Esophagus squamous epithelium (tissue), 4 donors: ENCODE measurements around a stretch of chr4.

- PRO-cap, result unidirectional peak, minus-strand start at chr4:141353295
- RAMPAGE, long total RNA, 4 experiments, result no peak in any of the 4 experiments
Observed at GRCh38 chr4:141353152-141353643, 132.5 kb downstream of the ZNF330 start.

DNA sequence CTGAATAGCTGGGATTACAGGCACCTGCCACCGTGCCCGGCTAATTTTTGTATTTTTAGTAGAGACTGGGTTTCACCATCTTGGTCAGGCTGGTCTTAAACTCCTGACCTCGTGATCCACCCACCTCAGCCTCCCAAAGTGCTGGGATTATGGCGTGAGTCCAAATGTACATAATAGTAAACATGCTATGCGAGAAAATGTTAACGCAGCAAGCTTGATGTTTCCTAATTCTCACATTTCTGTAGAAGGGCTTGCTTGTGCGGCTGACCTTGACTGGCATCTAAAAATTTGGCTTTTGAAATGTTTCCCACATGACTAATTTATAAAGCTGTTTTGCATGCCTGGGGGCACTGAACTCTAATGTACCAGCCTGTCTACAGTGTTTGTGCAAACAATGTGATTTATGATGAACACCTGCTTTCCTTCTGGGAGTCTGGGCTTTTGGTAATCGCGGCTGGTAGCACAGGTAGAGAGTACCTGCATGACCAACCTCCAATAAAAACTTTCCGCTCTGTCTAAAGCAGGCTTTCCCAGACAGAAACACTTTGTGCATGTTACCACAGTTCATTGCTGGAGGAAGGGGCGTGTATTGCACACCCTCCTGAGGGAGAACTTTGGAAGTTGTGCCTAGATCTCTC lies 216.9 kb downstream of the IL15 start:
- PRO-cap, result no peak
- RAMPAGE, long total RNA, 4 experiments, result no peak in any of the 4 experiments

GRCh38 chr4:142196335-142197050 lies 560.1 kb downstream of the IL15 start:
- PRO-cap, result no peak
- RAMPAGE, long total RNA, 4 experiments, result no peak in any of the 4 experiments

- PRO-cap, result no peak
- RAMPAGE, long total RNA, 4 experiments, result no peak in any of the 4 experiments
Observed at GRCh38 chr4:142351861-142352694, 494.0 kb downstream of the INPP4B start.

DNA sequence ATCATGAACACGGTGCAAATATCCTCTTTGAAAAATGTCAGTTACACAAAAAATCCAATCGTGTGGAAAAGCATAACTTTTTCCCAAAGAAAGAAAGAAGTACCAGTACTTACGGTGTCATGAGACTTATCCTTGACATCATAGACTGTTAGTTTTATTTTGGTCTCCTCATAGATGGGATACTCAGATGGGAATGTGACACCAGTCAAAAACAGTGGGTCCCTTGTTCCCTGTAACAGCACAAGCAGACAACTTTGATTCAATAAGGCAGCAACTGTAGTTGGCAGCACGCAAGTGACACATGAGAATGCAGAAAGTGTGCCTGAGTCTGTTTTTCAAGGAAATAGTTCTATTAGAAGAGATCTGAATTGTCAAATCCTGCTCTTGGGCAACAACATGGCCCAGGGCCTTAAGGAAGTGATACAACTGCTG lies 443.3 kb downstream of the INPP4B start:
- PRO-cap, result no peak
- RAMPAGE, long total RNA, 4 experiments, result no peak in any of the 4 experiments

GRCh38 chr4:142912786-142913348 lies 66.8 kb upstream of the INPP4B start:
- PRO-cap, result no peak
- RAMPAGE, long total RNA, 4 experiments, result start-site peak on the minus strand in 1 of 4 experiments, at chr4:142912990-142913016 at its widest, 47 reads per replicate

DNA sequence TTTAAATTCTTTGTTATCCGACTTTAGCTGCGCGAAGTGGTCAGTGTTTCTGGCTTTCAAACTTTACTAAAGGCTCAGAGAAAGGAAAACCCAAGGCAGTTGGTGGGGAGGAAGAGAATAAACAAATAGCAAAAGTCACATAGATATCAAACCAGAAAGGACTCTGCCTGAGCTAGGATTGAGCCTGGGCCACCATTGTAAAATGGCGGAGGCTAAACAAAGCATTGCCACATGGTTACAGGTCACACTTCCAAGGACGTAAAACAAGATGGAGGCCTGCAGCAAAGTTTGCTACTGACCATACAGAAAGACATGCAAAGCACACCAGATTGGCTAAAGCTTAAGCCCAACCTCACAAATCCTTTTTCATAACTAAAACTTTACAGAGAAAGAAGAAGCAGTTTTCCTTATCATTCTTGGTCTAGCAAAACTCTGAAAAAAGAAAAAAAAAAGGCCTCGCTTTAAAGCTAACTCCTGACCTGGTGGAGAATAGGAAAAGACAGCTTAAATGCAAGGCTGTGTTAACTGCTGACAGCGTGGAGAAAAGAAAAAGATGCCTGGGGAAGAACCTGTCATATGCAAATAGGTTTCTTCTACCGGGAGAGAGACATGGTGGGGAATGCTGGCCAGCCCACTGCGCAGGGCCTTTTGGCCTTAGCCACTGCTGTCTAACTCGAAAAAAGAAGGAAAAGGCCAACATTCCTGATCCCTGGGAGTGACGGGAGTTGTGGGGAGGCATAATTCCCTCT lies 81.8 kb upstream of the SMARCA5 start:
- PRO-cap, result no peak
- RAMPAGE, long total RNA, 4 experiments, result no peak in any of the 4 experiments

DNA sequence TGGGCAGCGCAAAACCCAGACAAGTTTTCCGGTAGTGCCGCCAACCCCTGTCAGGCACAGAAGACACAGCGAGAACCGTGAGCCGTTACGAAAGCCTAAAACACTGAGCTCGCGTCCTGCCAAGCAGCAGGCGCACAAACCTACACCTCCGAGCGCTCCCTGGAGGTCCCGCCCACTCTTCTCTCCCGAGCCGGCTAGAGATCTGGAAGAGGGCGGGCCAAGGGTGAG lies 410 bp upstream of the SMARCA5 start:
- PRO-cap, result bidirectional peak, plus-strand start outside the sequence, minus-strand start at position 174 of the sequence
- RAMPAGE, long total RNA, 4 experiments, result no peak in any of the 4 experiments

GRCh38 chr4:143545845-143546235 lies 32.3 kb downstream of the SMARCA5 start:
- PRO-cap, result no peak
- RAMPAGE, long total RNA, 4 experiments, result no peak in any of the 4 experiments

- PRO-cap, result unidirectional peak, plus-strand start at chr4:145178997
- RAMPAGE, long total RNA, 4 experiments, result no peak in any of the 4 experiments
Observed at GRCh38 chr4:145178716-145179088, 1.7 kb downstream of the OTUD4 start.

- PRO-cap, result no peak
- RAMPAGE, long total RNA, 4 experiments, result no peak in any of the 4 experiments
Observed at GRCh38 chr4:145650332-145650908, 29.5 kb upstream of the C4orf51 start.

- PRO-cap, result no peak
- RAMPAGE, long total RNA, 4 experiments, result no peak in any of the 4 experiments
Observed at GRCh38 chr4:145709525-145709939, 29.6 kb downstream of the C4orf51 start.

GRCh38 chr4:145732451-145732749 lies 52.5 kb downstream of the C4orf51 start:
- PRO-cap, result no peak
- RAMPAGE, long total RNA, 4 experiments, result no peak in any of the 4 experiments

DNA sequence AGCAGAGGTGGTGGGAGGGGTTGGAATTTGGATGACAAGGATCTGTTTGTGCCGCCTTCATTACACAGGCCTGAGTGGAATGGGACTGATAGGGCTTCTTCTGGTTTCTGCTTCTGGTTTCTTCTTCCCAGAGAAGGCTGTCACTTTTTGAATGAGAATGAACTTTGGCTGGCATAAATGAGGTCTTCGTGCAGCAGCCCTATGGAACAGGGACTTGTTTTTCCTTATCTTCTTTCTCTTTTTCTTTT lies 55.5 kb downstream of the C4orf51 start:
- PRO-cap, result bidirectional peak, plus-strand start at position 63 of the sequence, minus-strand start outside the sequence
- RAMPAGE, long total RNA, 4 experiments, result no peak in any of the 4 experiments

DNA sequence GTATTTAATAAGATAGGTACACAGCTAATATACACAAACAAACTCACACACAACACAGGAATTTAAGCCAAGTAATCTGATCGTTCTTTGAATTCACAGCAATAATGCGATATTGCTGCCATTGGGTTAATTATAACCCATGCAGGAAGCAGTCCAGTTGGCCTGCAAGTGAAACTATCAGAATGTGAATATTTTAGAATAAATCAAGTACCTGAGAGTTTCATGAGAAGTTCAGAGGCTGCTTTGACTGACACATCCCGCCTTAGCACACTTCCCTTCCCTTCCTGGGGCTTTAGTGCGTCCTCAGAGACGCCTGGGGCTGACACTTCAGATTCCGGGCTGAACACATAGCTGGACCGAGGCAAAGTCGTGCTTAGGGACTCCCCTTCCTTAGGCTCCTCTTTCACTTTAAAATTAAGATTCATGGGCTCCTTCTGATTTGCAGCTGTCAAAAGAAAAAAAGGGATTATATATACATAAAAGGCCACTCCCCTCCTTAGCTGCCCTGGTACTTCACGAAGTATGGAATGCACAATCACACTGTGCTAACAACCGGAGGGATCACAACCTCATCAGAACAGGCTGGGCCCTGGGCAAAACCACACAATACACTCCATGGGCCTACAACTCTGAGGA lies 68.5 kb downstream of the ZNF827 start:
- PRO-cap, result unidirectional peak, plus-strand start at position 543 of the sequence
- RAMPAGE, long total RNA, 4 experiments, result no peak in any of the 4 experiments

DNA sequence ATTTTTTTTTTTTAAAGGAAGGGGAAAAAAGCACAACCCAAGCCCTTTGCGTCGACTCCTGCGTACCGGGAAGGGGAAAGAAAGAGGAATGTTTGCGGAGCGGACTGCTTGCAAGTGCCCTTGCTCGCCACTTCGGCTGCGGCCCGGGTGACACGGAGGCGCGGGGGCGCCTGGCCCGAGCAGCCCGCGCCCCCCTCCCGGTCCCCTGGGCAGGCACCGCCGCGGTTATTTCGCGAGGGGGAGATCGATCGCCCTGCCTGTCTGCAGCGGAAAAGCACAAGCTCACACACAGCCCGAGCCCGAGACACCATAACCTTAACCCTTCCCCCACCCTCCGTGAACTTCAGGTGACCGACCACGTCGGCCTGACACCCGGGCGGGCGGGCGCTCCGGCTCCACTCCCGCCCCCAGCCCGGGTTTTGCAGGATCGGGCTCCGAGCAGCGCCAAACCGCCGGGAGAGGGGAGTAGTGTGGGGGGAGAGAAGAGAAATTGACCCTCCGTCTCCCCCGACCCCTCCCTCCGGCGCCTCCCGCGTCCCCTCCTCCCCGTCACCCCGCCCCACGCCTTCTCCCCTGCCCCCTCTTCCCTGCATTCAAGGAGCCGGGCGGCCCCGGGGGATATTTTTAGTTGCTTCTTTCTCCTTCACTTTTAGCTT lies 2.1 kb downstream of the ZNF827 start:
- PRO-cap, result bidirectional peak, plus-strand start at position 424 of the sequence, minus-strand start at position 338 of the sequence
- RAMPAGE, long total RNA, 4 experiments, result no peak in any of the 4 experiments

- PRO-cap, result no peak
- RAMPAGE, long total RNA, 4 experiments, result no peak in any of the 4 experiments
Observed at GRCh38 chr4:146059836-146060285, 115.7 kb upstream of the LSM6 start.

DNA sequence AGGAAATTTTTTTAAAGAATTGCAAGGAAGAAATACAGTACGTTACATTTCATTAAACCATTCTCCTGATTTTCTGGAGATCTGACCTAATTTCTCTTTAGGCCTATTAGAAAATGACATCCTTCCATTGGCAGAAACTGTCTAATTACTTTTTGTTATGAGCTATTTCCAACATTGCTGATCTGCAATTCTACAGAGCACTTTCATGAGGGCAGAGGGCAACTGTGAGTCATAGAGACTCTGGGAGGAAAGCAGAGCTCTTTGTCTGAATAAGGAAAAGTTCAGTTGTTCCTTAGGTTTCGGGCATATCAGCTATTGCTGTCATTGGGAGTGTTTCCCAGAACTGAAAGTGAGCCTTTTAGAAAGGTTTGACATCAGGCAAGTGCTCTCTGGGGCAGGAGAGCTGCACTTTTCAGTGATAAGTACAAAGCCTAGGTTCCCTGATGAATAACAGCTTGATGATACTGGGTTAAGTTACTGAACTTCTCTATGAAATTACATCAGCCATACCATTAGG lies 119.2 kb upstream of the EDNRA start:
- PRO-cap, result no peak
- RAMPAGE, long total RNA, 4 experiments, result no peak in any of the 4 experiments

DNA sequence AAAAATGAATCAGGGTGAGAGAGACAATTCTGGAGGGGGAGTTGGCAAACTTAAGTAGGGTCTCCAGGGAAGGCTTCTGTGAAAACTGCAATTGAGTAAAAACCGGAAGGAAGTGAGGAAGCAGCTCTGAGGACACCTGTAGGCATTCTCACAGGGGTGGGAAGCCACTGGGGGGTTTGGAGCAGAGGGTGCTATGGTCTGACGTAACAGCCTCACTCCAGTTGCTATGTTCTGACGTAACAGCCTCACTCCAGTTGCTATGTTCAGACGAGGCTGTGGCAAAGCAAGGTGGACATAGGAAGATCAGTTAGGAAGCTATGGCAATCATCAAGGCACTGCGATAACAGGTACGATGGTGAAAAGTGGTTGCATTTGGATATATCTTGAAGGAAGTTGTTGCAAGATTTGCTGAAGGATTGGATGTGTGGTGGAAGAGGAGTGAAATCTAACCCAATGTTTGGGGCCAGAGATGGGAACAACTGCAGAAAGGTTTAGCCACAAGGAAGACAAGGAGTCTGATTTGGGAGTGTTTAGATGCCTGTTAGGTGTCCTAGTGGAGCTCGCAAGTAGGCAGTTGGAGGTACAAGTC lies 47.9 kb downstream of the EDNRA start:
- PRO-cap, result no peak
- RAMPAGE, long total RNA, 4 experiments, result no peak in any of the 4 experiments

DNA sequence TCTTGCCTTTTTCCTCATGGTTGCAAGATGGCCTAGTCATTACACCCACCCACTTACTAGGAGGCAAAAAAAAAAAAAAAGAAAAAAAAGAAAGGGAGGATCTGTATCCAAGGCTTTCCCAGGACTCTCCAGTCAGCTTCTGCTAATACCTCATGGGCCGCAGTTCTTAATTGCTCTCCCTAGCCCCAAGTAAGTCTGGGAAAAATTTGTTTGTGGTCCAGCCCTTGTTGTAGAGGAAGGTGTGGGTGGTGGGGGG lies 24.1 kb downstream of the ARHGAP10 start:
- PRO-cap, result unidirectional peak, plus-strand start at position 131 of the sequence
- RAMPAGE, long total RNA, 4 experiments, result no peak in any of the 4 experiments